Fallopian tube (tissue), 1 donor: ENCODE measurements around a stretch of chr1.

- PRO-cap: bidirectional peak, plus-strand start at chr1:109426603, minus-strand start at chr1:109426437
Measured at GRCh38 chr1:109426499-109427116, 360 bp upstream of the PSMA5 start.

DNA sequence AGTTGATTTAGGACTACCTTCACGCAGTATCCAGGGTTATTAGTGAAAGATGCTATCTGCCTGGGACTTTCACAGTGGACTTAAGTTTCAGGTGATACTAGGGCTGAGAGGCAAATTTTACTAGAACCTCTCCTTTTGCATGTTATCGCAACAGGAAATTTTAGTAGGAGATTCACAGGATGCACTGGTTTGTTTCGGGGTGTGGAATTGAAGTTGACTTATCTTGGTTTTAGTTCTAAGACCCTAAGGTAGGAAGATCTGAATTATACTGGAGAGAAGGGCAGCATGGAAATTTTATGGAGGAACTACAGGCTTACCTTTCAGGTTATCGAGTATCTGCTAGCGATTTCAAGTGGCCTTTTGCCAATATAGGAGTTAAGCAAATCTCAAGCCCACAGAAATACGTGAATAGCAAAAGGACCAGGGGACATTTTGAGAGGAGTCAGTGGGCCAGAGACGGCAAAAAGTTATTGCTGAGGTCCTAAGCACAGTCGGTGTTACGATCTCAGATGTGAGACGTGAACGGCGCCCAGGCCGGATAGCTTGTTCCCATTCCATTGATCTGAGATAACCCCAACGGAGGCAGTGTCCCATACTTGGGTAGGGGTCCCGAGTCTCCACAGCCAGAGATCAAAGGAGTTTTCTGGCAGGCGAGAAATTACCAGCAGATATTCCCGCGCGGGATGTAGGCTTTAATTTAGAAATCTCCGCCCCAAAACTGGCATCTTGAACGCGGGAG is 648 bp upstream of the GNAI3 start:
- PRO-cap: no peak

GRCh38 chr1:109565272-109566307 is 17.2 kb downstream of the GNAI3 start:
- PRO-cap: no peak

DNA sequence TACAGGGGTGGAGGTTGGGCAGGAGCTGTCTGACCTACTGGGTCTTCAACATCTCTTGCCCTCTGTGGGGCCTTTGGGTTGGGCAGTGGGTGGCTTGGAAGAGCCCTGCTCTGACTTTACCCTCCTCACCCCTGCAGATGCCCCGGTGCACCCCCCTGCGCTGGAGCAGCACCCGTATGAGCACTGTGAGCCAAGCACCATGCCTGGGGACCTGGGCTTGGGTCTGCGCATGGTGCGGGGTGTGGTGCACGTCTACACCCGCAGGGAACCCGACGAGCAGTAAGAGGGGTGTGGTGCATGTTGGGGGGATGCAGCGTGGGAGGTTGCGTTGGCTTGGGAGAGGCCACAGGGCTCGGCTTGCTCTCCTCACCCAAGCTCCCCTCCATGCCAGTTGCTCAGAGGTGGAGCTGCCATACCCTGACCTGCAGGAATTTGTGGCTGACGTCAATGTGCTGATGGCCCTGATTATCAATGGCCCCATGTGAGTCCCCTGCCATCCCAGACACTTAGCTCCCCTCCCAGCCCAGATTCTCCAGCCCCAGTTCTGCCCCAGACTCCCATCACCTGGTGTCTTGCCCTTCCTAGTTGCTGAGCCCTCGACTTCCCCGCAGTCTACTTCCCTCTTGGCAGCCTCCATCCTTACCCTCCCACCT is 7.5 kb downstream of the AMPD2 start:
- PRO-cap: no peak

DNA sequence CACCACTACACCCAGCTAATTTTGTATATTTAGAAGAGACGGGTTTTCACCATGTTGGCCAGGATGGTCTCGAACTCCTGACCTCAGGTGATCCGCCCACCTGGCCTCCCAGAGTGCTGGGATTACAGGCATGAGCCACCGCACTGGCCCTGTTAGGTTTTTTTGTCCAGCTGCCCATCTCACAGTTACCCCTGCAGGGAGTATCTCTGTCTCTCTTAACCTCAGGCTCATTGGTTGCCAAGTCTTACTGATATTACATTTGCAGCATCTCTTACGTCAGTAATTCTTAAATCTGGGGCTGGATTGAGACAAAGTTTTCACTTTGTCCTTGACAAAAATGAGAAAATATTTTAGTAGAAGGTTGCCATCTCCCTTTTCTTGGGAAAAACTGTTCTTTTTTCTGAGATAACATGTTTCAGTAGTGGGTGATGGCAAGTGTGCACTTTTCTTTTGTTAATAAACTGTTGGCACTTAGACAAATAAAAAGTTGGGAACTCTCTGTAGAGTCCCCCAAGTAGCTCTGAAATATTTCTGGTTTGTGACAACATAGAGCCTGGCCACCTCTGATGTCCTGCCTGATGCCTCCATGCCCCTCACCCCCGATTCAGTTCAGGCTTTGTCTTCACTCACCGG is 7.2 kb downstream of the EPS8L3 start:
- PRO-cap: no peak

DNA sequence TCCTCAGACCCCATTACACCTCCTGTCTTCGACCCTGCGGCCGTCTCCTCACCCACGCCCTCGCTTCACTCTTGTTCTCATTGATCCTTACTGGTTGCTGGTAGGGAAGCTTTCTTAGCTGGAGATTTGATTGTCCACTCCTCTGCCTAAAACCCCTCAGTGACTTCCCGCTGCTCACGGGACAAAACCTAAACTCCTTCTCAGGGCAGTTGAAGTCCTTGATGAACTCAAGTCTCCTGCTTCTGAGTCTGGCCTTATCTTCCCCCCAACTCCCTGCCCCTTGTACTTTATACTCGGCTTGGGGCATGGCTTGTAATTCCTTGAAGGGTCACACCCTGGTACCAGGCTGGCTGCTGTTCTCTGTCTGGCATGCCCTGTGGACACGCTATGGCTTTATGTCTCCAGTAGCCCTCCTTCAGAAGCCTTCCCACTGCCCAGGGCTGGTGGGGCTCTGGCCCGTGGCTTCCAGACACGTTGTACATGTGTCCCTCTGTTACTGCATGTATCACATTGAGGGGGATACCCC is 2.4 kb upstream of the EPS8L3 start:
- PRO-cap: no peak

- PRO-cap: no peak
Measured at GRCh38 chr1:109864019-109864796, 46.4 kb upstream of the CSF1 start.

DNA sequence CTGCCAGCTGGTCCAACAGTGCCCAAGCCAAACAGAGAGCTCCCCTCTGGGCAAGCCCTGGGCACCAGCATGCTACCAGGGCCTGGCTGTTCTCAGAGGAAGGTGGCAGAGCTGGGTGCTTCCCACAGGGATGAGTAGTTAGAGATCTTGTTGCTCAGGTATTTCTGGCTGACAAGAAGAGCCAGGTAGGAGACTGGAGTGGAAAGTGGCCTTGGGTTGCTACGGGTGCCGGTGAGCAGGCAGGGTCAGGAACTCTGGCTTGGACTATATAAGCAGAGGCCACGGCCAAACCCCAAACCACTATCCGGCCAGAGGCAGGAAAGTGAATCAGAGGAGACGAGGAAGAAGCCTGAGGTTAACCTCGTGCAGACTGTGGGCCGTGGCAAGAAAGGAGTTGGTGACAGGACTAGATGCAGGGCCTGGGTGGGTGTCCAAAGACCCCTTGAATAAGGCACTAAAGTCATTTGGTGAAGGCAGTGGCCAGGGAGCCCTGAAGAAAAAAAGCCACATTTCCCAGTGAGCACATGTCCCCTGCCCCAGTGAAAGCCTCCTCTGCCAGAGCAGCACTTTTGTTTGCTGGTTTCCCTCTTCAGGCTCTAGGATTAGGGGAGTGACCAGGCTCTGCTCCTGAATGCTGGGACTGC is 23.2 kb downstream of the CSF1 start:
- PRO-cap: no peak

DNA sequence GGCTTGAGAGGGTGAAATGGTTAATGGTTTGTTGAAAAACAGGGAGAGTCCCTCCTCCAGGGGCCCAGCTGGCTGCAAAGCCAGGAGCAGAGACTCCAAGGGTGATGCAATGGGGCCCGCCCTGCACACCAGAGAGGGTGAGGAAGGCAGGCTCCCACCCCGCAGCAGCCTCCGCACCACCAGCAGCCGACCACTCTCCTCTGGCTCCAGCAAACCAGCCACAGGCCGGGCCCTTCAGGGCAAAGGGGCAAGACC is 6.6 kb upstream of the AHCYL1 start:
- PRO-cap: no peak

DNA sequence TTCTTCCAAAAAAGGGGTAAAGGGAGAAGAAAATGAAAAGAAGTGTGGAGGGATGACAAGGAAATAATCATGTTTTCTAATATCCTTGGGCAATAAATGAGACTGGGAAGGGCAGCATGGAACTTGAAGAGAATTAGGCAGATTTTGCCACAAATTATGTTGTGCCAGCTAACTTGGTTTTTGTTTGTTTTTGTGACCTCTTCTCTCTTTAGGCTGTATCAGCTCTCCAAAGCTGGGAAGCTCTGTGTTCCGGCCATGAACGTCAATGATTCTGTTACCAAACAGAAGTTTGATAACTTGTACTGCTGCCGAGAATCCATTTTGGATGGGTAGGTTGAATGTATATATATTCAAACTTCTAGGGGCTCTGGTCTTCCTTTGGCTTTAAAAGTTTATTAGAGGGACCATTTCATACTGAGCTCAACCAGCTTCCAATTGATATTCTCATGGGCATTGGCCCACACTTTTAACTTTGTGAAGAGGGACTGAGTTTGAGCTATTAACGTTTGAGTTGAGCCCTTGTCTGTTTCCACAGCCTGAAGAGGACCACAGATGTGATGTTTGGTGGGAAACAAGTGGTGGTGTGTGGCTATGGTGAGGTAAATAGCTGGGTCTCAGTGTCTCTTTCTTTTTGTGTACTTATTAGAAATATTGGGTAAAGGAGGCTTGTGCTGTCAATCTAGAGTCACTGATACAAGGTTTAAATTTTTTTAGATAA is 18.1 kb upstream of the STRIP1 start:
- PRO-cap: no peak

- PRO-cap: no peak
Measured at GRCh38 chr1:110043565-110044207, 9.3 kb downstream of the STRIP1 start.

DNA sequence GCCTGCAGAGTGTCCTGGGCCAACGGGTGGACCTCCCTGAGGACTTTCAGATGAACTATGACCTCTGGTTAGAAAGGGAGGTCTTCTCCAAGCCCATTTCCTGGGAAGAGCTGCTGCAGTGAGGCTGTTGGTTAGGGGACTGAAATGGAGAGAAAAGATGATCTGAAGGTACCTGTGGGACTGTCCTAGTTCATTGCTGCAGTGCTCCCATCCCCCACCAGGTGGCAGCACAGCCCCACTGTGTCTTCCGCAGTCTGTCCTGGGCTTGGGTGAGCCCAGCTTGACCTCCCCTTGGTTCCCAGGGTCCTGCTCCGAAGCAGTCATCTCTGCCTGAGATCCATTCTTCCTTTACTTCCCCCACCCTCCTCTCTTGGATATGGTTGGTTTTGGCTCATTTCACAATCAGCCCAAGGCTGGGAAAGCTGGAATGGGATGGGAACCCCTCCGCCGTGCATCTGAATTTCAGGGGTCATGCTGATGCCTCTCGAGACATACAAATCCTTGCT is 16.6 kb downstream of the ALX3 start:
- PRO-cap: no peak

- PRO-cap: no peak
Measured at GRCh38 chr1:110242837-110243762, 33.0 kb downstream of the KCNC4 start.

- PRO-cap: no peak
Measured at GRCh38 chr1:110243799-110244163, 33.7 kb downstream of the KCNC4 start.

- PRO-cap: no peak
Measured at GRCh38 chr1:110385012-110385535, 5.8 kb downstream of the SLC16A4 start.

- PRO-cap: no peak
Measured at GRCh38 chr1:110424509-110425311, 17.2 kb upstream of the LAMTOR5 start.

DNA sequence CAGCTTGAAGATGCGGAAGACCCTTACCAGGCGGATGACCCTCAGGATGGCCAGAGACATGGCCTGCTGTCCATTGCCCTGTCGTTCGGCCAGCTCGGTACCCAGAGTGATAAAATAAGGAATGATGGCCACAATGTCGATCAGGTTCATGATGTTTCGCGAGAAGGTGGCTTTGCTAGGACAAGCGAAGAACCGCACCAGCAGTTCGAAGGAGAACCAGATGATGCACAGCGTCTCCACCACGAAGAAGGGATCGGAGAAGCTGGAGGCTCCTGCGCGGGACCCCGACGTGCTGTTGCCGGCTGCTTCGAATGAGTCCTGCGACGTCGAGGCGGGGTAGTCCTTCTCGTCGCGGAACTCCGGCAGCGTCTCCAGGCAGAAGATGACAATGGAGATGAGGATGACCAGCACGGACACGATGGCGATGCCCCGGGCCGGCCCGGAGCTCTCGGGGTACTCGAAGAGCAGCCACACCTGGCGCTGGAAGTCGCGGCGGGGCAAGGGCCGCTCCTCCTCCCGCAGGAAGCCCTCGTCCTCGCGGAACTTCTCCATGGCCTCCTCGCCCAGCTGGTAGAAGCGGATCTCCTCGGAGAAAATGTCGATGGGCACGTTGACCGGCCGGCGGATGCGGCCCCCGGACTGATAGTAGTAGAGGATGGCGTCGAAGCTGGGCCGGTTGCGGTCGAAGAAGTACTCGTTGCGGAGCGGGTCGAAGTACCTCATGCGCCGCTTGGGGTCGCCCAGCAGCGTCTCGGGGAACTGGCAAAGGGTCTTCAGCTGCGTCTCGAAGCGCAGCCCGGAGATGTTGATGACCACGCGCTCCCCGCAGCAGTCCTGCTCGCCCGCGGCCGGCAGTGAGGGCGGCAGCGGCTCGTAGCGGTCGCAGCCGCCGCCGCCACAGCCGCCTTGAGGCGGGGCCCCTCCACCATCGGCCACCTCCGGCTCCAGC is 787 bp downstream of the KCNA3 start:
- PRO-cap: no peak

- PRO-cap: unidirectional peak, minus-strand start at chr1:111214588
Measured at GRCh38 chr1:111214269-111215548, 12.8 kb upstream of the CHI3L2 start.

GRCh38 chr1:111422372-111423458 is 4.8 kb downstream of the OVGP1 start:
- PRO-cap: unidirectional peak, minus-strand start at chr1:111422378; bidirectional peak, plus-strand start at chr1:111423159, minus-strand start at chr1:111423053

- PRO-cap: no peak
Measured at GRCh38 chr1:111485671-111486125, 11.9 kb downstream of the C1orf162 start.